Neural cell (in vitro differentiated cells): ENCODE data around the gene KCNF1.

- RAMPAGE, long total RNA, result no peak
Measured at GRCh38 chr2:10300955-10301735, 1.6 kb upstream of the HPCAL1 start.

DNA sequence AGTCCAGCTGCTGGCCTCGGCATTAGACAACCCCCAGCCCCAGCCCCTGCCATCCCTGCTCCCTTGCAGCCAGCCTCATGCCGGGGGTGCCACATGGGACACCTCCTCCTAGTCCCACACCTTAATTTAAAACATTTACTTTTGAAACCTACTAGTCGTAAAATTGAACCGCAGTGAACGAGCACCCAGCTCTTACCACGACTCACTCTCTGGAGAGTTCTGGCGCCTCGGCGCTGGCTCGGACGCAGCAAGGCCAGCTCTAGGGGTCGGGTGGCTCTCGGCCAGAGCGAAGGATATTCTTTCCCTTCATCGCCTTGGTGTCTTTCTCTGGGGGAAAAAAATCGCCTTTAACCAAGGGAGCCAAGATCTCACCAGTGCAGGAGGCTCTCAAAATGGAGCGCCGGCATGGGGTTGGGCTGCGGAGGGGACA is 1.8 kb downstream of the HPCAL1 start:
- RAMPAGE, long total RNA, result no peak

DNA sequence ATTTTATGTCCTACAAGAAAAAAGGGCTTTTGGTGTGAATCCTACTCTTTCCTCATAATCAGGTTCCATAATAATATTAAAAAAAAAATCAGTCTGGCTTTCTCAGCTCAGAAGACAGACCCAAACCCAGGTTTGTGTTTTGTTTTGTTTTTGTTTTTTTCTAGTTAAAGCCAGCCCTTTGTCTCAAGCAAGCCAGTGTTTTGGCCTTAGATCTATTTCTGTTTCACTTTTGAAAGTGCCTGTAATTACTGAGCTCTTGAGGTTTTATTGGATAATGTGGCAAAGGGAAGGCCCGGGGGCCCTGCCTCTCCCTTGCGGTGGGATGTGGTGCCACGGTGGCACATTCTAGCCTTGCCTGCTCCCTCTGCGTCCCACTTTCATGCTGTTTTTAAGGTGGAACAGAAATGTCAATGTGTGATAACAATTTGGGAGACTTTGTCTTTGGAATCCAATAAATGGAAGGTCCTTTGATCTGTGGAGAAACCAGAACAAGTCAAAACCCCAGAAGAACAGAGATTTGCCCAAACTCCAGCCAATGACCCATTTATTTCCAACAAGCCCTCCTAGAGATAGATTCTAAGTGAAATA is 2.5 kb downstream of the HPCAL1 start:
- RAMPAGE, long total RNA, result no peak

DNA sequence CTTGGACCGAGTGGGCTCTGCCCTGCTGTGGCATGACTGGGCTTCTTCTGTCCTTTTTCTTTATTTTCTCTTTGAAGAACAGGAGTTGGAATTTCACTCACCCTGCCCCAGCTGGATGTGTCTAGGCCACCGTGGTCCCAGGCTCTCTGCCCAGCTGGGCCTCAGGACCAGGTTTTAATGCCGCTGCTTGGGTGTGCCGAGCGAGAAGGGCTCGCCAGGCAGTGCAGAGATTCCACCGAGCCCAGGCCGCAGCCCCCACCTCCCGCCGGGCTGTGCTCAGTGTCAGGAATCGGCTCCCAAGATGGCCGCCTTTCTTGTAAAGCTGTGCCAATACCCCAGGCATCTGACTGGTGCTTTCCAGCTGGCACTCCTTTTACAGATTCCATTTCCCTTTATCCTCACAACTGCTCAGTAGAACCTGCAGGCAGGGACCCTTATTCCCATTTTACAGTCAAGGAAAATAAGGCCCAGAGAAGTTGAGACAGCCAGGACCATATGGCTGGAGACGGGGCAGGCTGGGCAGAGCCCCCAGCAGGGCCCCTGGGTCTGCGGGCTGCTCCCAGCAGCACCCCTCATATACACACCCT is 43.4 kb downstream of the ODC1 start:
- RAMPAGE, long total RNA, result no peak

- RAMPAGE, long total RNA, result no peak
Measured at GRCh38 chr2:10419482-10420193, 28.5 kb downstream of the ODC1 start.

- RAMPAGE, long total RNA, result no peak
Measured at GRCh38 chr2:10441444-10442508, 6.4 kb downstream of the ODC1 start.

DNA sequence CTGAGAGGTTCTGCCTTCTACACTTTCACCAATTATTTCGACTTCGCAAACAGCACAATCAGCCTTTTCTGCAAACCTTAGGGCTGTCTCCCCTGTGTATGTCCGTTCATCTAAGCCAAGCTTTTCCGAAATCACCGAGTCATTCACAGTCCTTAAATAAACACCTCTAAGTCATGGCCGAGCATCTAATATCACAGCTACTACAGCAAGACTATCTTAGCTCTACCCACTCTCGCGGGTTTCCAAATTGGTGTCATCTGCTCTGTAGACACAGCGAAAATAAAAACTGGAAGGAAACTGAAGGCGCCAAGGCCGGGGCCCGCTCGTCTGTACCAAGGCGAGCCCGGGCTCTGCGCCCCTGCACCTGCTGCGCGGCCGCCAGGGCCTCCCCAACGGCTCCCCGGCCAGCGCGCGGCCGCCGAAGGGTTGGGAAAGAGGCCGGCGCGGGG is 705 bp downstream of the ODC1 start:
- RAMPAGE, long total RNA, result no peak

GRCh38 chr2:10544170-10544551 is 96.0 kb upstream of the ODC1 start:
- RAMPAGE, long total RNA, result no peak

DNA sequence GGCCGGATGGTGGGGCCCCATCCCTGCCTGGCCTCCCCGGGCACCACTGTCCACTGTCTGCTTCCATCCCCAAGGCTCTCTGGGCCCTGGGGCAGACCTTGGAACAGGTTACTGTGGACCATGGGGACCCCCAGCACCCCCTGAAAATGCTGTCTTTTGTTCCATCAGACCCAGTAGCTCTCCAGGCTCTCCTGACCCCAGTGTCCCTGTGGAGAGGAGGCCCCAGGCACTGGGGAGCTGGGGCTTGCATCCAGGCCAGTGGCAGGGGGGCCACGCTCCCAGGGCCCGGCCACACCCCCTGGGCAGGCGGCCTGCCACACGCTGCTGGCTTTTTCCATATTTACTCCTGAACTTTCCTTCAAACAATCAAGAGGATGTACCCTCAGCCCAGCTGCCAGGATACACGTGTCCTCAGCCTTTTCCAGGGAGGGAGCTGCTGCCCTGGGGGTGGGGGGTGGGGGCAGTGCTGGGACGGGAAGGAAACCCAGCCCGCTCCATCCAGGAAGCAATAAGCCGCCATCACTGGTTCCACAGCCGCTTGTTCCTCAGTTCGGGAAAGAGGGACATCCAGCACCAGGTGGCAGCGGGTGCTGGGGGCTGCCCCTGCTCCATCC is 102.3 kb upstream of the ODC1 start:
- RAMPAGE, long total RNA, result no peak

DNA sequence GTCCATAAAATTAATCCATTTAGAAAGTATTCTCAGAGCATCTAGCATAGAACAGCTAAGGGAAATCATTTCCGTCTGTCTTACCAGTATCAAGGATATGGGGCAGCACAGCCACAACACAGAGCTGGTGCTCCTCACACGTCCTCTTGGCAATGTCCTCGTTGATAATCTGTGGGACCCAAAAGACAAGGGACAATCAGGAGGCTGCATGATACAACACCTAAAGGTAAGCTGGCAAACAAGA is 23.9 kb downstream of the PDIA6 start:
- RAMPAGE, long total RNA, result no peak

DNA sequence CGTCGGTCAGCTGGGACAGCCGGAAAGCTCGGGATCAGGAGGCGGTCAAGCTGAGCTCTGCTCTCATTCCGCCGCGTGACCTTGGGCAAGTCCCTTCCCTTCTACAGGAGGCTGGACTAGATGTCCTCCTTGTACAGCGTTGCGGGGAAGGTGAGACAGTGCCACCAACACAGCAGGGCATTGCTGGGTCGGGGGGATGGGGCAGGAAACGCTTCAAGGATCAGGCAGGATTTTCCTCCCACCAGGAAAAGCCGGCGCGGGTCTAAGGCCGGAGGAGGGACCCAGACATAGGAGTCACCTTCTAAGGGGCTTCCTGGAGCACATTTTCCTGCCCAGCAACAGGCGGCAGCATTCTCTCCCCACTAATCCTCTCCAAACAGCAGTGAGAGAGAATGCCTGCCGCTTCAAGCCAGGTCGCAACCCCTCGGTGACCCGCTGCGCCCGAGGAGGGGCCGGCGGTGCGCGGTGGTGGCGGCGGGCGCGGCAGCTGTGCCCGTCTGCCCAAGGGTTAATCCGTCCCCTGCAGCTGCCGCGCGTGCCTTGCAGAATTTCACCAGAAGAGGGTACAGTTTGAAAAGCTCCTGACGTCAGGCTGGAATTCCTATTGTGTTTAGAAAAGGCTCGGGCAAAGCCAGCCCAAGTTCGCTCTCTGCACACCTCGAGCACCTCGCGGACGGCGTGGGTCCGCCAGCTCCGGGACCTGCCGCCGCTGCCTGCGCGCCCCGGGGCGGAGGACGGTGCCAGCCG is at the start of gene KCNF1:
TSS of gene KCNF1 (plus strand) at position 602 of the 747 bp plus-strand sequence.
- RAMPAGE, long total RNA, result no peak

DNA sequence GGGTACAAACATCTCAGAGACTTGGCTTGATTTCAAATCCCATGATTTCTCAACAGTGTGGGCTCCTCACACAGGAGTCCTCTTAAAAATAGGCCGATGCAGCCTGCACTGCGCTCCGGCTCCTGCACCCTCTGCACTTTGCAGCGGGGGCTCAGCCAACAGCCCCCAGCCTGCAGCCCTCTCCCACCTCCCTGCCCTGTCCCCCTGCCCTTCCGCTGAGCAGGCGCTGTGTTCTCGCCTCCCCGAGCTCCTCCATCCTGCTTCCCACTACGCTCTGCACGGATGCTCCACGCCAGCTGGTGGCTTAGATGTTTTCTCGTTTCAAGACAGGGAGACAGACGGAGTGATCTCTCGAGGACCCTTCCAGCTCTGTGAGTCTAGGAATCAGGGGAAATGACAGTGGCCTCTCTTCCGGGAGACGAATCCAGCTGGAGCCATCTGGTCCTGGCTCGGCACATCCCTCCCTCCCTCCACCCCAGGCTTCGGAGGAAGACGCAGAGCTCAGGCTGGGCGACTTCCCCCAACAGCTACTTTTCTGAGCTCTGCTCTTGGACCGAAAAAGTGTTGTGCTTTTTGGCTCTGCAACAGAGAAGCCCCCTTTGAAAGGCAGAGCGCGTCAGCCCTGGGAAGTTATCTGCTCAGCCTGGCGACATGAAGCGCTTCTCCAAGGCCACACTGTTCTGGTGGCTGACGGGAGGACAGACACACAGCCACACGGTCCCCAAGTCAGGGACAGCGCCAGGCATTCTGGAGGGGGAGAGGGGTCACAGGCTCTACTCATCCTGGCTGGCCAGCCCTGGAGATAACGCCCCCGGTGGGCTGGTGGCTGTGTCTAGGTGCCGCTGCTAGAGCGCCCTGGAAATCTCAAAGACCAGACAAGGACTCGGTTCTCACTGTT is 71.6 kb downstream of the KCNF1 start:
- RAMPAGE, long total RNA, result no peak

DNA sequence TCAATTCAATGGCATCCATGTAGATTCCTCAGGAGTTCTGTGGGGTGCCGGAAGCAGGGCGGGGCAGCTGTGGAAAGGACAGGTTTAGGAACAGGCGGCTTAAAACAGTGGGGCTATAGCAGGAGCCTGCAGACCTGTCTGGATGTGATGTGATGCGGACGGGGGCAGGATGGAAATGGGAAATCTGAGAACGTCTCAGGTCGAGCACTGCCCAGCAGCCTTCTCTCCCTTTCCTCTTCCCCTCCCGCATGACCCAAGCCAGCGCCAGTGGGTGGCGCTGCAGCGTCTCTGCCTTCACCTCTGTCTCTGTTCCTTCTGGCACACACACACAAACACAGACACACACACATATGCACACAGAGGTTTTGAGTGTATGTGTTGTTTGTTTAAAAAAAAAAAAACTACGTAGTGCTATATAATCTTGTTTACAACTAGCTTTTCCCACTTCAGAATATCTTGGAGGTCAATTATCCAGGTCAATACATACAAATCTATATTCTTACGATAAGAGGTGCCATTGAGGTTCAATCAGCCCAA is 59.7 kb upstream of the C2orf50 start:
- RAMPAGE, long total RNA, result no peak

- RAMPAGE, long total RNA, result no peak
Measured at GRCh38 chr2:11155776-11156167, 505 bp downstream of the SLC66A3 start.

DNA sequence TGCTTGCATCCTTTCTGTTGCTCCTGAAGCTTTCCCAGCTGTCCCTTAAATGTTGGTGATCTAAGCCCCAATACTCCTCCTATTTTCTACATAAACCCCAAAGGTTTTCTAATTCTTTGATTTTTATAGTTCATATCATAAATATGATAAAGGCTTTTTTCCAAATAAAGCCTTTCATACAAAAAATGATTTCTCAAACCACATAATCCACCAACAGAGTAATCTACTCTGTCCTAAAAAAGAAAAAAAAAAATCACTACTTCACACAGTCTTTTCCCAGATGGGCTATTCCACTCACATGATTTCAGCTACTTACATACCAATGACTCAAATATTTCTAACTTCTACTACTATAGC is 57.2 kb downstream of the SLC66A3 start:
- RAMPAGE, long total RNA, result no peak

DNA sequence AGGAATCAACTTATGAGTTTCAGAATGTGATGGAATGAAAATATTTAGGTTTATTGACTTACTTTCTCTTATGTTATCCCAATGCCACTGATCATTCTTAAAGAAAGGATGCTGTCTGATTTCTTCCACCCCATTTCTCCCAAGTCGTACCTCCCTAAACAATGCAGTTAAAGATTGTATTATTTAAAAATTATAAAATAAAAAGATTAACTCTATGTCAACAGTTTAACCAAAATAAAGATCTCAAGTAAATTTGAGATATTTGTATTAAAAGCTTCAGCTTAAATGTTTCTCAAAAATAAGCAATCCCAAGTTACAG is 66.7 kb downstream of the SLC66A3 start:
- RAMPAGE, long total RNA, result no peak

GRCh38 chr2:11269704-11270300 is 74.6 kb downstream of the ROCK2 start:
- RAMPAGE, long total RNA, result no peak

- RAMPAGE, long total RNA, result no peak
Measured at GRCh38 chr2:11342727-11343436, 1.6 kb downstream of the ROCK2 start.

DNA sequence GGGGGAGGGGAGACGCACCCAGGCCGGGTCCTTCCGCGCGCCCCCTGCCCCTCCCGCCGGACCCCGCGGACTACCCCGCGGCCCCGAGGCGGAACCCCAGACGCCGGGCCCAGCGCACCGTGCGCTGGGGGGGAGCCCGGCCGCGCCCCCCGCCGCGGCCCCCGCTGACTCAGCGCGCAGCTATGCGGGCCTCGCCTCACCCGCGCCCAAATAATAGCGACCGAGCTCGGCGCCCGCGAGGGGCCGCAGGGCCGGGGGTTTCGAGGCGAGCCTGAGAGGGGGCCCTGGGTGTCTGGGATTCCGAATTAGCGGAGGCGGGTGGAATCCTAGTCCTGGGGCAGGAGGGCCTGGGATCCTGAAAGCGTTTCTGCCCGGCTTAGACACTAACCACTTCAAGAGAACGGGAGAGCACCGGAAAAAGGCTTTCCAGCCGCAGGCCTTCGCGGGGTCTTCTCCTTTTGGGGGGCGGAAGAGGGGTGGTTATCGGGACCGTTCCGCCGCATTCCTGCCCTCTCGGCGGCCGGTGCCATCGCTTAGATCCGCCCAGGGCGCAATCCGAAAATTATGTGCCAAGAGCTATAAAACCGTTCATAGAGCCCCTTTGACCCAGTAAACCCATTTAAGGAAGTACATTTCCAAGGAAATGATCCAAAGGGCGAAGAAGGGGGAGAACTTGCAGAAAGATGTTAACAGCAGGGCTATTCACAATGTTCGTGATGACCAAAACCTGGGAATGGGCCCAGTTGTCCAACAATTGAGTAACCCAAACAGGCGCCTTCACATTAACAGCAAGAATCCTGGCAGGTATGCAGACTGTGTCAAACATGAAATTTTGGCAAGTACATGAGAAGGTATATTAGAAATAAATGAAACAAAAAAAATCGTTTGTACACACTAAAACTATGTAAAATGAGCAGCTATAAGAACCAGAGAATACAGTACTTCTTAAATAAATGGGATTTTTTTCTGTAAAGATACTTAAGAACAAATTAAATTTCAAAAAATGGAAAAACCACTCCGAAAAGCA is 763 bp upstream of the ROCK2 start:
- RAMPAGE, long total RNA, result no peak

- RAMPAGE, long total RNA, result no peak
Measured at GRCh38 chr2:11356694-11357264, 12.3 kb upstream of the ROCK2 start.